Heart (tissue), 3 donors: ENCODE measurements around a stretch of chr17.

GRCh38 chr17:56837698-56837943, 3.7 kb downstream of the DGKE start:
- RAMPAGE, long total RNA, 2 experiments, result no peak in any of the 2 experiments

- RAMPAGE, long total RNA, 2 experiments, result no peak in any of the 2 experiments
Observed at GRCh38 chr17:56897228-56898229, 16.3 kb downstream of the TRIM25 start.

DNA sequence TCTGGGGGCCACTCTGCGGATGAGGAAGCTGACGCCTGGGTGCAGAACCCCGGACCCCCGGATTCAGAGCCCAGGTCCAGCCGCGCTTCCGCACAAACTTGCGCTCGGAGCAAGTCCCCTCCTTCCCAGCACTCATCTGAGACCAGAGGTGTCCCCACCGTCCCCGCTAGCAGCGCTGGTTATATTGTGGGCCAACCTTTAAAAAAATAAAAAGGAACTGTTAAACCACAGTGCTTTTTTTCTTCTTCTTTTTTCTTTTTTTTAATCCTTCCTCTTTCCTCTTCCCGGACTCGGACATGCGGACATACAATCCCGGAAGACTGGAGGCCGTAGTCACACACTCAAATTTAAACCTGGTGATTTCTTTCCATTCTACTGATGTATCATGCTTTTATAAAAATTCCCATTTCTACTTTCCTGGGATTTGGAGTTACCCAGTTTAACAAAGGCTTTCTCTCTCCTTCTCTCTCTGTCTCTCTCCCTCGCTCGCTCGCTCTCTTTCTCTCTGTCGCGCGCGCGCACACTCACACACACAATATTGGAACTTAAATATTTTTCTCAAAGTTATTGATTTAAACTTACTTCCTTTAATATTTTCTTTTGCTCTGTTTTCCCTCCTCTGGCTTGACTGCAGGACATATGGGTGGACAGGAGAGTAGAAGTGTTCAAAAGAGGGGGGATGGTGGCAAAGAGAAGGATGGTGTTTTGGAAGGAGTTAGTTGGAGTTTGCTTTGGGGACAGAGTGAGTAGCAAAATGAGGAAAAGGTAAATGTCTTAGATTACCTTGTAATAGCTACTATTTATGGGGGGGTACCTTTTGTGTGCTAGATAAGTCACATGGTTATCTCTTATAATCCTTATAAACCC, 688 bp upstream of the TRIM25 start:
- RAMPAGE, long total RNA, 2 experiments, result no peak in any of the 2 experiments

GRCh38 chr17:56917924-56918123, 4.0 kb upstream of the TRIM25 start:
- RAMPAGE, long total RNA, 2 experiments, result no peak in any of the 2 experiments

GRCh38 chr17:57086115-57086687, 1.2 kb downstream of the AKAP1 start:
- RAMPAGE, long total RNA, 2 experiments, result no peak in any of the 2 experiments

GRCh38 chr17:57096243-57096693, 11.2 kb downstream of the AKAP1 start:
- RAMPAGE, long total RNA, 2 experiments, result no peak in any of the 2 experiments

- RAMPAGE, long total RNA, 2 experiments, result no peak in any of the 2 experiments
Observed at GRCh38 chr17:57105414-57106454, 20.7 kb downstream of the AKAP1 start.

DNA sequence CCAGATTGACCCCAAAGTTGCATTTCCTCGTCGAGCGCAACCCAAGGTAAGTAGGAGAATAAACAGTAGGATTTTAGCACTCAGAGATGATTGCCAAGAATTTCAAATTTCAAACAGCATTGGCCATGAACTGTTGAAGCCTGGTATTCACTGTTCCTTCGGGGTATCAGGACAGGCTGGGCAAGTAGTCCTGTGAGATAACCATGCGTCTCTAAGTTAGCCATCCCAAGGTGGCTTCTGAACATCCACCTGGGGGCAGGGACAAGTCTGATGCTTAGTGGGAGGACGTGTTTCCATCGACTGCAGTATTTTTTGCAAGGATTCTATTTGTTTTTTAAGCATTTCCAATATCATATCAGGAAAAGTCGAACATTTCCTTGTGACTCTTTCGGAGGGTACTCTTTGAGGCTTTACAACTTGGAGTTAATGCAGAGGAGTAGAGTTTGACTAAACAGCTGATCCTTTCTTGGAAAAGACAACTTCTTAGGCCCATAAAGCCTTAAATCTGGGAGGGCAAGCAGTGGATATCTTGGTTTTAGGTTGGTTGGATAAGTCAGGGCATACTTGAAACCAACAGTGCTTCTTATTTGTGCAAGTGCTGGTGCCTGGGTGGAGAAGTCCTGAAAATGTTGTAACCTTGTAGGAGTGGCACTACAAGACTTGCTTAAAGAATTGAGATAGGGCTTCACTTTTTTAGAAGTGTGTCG, 6.0 kb downstream of the MSI2 start:
- RAMPAGE, long total RNA, 2 experiments, result no peak in any of the 2 experiments

GRCh38 chr17:57292789-57293456, 36.6 kb downstream of the MSI2 start:
- RAMPAGE, long total RNA, 2 experiments, result no peak in any of the 2 experiments

- RAMPAGE, long total RNA, 2 experiments, result no peak in any of the 2 experiments
Observed at GRCh38 chr17:57329556-57329948, 73.2 kb downstream of the MSI2 start.

GRCh38 chr17:57356690-57357768, 100.7 kb downstream of the MSI2 start:
- RAMPAGE, long total RNA, 2 experiments, result no peak in any of the 2 experiments

DNA sequence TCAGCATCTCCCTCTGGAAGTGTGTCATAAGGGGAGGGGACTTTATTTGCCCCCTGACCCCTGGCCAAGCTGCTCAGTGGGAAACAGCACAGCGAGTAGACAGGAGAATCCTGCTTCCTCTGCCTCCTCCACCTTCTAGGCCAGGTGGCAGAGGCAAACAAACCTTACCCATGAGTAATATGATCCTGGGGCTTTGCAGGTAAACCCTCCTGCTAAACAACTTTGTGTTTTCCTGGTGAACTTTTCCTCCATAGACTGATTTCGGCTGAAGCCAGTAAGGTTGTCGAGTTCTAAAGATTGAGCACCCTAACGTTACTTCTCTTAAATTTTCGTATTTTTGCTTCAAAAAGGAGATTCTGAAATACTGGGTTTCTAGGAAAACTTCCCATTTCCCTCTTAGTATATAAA, 151.5 kb downstream of the MSI2 start:
- RAMPAGE, long total RNA, 2 experiments, result no peak in any of the 2 experiments

DNA sequence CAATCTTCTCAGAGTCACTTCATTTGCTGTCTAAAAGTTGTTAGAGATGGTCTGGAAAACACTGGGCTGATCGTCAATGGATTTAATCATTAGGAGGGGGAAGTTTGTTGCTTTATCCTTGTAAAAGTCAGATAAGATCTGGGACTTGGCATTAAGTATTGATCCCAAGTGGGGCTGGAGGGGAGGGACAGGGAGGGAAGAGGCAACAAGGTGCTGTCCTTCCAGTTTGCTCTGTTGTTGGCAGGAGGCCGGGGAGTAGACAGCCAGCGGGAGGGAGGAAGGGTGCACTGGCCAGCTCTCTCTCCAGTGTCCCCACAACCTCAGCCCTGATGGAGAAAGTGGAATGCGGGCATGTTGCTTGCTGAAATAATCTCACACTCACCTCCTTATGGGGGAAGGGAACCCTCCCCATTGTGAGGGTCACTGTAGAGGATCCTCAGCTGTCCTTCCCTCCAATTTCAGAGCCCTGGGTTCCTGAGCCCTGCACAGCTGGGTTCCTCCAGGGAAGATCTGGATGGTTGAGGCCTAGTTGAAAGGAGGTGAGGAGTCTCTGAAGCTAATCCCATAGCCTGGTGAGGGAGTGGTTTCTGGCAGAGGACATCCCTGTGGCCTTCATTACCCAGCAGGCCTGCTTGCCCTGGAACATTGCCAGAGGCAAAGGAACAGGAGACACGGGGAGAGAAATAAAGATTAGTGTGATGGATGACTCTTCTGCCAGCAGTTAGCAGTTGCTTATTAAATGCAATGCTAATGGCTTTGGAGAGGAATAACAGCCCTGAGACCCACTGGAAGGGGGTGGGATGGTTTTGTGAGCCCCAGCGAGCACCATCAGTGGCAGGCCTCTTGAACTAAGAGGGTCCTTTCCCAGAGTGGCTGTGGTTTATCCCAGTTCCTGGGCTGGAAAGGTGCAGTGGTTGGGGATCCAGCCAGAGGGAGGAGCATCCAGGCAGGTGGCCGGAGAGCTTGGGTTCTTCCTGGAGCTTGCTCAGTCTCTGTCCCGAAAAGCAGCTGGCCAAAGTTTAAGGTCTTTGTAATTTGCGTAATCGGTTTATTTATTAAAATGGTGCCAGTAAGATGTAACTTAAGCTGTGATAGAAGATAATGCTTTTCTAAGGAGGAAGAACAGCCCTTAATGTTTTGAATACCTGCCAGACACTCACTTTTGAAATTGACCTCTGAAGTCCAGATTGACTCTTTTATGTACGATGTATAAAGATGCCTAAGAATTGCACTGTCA, 209.9 kb downstream of the CCDC182 start:
- RAMPAGE, long total RNA, 2 experiments, result no peak in any of the 2 experiments

DNA sequence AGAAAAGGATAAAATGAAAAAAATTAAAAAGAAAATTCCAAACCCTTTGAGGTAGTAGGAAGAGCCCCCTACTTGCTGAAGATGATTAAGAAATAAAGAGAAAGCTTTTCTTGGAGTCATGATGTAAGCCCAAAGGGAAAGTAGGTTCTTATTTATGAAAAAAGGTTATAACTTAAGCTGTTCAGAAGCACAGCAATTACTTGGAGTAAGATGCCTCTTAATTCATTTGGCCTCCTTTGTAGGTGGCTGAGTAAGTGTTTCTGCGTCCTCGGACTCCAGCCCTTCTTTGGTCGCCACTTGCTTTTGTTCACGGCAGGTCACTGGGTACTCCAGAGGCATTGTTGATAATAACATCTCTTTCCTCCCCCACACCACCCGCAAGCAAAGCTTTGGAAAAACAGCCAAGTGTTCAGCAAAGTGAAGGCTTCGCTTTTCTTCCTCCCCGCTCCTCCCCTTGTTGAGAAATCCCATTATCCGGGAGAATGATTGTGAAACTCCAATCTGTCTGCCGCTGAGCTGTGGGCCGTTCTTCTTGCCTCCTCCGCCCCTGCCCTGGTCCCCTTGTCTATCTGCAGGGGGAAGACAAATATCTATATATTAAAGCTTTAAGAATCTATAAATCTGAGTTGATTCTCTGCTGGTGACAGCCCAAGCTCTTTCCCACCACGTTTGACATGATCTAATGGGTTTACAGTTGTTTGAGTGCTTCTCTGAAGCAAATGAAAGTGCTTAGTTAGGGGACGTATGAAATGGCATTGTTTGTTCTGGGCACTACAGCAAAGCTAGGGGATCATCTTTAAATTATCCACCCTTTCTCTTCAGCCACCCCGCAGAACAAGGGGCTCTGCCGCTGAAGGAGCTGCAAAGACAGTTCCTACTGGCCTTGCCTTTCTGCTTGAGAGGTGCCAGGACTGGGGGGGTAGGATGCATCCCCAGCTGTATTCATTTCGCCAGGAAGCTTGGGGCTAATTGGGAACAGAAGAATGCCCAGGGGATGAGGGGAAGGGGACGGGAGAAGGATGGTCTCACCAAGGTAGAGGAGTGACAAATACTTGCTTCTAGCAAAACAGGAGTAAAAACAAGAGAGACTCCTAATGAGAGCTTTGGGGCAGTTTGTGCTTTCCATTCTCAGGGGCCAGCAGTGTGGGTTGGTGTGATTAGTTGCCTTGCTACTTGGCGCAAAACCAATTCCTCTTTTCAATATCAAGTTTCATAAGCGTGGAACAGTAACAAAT, 167.1 kb downstream of the CCDC182 start:
- RAMPAGE, long total RNA, 2 experiments, result no peak in any of the 2 experiments

DNA sequence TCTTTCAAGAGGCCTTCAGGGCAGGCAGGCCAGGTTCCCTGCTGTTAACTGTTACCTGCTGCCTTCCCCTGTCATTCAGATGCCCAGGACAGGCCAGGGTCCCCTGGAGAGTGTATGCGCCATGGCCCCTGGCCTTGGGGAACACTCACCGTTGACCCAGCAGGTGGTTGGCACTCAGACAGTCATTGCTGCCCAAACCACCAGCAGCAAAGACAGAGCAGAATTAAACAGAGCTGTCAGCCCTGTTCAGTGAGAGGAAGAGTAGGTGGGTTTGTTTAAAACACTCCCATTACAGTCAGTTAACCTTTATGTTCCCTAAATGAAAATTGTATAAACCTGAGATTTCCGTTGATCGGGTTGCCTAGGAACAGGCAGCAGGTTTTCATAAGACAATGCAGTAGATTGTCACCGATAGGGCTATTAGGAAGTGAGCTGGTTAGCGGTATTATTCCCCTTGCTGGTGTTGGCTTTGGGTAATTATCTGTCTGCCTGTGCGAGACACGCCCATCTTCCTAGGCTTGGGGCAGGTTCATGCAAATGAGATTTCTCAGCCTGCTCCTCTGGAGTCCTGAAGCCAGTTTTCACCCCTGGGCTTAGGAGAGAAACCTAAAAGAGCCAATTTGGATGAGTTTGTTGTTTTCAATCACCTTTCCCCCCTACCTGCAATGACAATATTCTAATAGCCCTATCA, 132.5 kb downstream of the CCDC182 start:
- RAMPAGE, long total RNA, 2 experiments, result no peak in any of the 2 experiments

DNA sequence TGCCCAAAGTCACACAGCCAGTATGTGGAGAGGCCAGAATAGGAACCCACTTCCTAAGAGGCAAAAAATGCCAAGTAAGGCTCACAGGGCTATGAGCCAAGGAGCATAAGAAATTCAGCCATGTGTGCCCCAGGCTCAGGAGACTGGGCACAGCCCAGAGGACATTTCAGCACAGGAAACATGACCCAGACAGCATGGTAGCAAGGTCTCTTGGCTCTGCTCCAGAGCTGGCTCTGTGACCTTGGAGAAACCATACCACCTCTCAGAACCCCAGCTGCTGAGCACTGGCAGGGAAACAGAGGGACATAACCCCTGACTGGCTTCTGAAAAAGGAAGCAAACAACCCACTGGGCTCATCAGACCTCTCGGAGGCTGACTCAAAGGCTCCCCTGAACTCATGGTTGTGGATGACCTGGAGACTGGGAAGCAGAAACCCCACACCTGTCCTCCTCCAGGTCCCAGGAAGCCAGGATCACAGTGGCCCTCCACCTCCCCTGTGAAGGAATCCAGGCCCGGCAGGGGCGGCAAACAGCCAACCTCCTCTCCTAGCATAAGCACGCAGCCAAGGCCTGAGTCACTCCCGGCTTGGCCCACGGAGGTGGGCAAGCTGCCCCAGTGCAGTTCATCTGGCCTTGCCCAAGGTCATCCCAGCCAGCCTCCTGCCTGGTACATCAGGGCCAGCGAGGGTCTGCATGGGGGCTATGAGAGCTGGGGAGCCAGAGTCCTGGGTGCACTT, 40.5 kb upstream of the MRPS23 start:
- RAMPAGE, long total RNA, 2 experiments, result no peak in any of the 2 experiments

GRCh38 chr17:57903010-57903792, 52.0 kb downstream of the CUEDC1 start:
- RAMPAGE, long total RNA, 2 experiments, result no peak in any of the 2 experiments

GRCh38 chr17:57920849-57921883, 34.0 kb downstream of the CUEDC1 start:
- RAMPAGE, long total RNA, 2 experiments, result no peak in any of the 2 experiments

DNA sequence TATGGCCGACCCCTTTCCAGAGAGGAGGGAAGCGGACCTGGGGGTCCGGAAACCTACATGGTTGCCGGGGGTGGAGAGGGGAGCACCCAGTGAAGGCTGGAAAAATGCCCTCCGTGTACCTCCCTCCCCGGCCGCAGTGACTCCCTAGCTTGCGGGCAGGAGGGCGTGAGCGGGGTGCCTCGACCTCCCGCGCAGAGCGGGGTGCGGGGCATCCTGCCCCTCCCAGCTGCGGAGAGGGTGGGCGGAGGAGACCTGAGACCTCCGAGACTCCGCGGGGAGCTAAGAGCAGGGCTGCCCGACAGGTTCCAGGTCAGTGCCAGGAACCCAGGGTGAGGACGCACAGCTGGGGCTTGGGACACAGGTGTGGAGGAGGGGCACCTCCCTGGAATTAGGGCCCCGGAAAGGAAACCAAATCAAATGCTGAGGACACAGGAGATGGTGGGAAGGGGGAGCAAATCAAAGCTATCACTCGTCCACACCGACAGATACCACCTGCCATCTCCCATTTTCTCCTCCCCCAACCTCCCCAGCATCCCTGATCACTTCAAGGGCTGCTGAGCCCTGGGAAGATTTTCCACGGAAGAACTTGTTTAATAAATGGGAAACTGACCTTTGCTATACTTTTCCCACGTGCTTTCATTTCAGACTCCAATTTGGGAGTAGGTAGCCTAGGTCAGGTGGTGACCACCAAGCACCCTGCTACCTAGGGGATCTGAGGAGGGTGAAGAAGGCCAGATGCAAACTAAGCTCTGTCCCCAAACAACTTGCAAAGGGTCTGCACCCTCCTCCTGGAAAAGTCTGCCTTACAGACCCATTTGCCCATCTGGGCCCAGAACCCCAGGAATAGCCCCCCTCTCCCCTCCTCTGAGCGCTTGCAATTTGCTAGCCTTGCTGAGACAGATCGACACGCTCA, 570 bp upstream of the CUEDC1 start:
- RAMPAGE, long total RNA, 2 experiments, result no peak in any of the 2 experiments

- RAMPAGE, long total RNA, 2 experiments, result no peak in any of the 2 experiments
Observed at GRCh38 chr17:58086315-58086604, 3.0 kb downstream of the DYNLL2 start.